SUDHL5 (cell line): ENCODE results near the gene DUSP10.

DNA sequence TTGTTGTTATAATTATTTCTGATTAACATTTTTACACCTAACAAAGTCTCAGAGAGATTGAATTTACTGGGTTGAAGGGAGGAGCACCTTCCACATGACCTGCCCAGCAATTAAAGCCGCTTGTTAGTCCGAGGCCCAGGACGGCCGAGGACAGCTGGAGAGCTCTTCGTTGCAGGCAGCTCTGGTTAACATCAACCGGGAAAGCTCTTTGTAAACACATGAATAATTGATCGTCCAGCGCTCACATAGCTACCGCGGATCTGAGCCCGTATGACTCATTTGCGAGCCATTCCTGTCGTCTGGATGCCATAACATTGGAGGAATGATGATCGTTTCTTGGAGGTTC lies 32.0 kb downstream of the MTARC1 start:
- PRO-cap: no peak

GRCh38 chr1:220877161-220877887 lies 1.9 kb upstream of the HLX start:
- PRO-cap: no peak

DNA sequence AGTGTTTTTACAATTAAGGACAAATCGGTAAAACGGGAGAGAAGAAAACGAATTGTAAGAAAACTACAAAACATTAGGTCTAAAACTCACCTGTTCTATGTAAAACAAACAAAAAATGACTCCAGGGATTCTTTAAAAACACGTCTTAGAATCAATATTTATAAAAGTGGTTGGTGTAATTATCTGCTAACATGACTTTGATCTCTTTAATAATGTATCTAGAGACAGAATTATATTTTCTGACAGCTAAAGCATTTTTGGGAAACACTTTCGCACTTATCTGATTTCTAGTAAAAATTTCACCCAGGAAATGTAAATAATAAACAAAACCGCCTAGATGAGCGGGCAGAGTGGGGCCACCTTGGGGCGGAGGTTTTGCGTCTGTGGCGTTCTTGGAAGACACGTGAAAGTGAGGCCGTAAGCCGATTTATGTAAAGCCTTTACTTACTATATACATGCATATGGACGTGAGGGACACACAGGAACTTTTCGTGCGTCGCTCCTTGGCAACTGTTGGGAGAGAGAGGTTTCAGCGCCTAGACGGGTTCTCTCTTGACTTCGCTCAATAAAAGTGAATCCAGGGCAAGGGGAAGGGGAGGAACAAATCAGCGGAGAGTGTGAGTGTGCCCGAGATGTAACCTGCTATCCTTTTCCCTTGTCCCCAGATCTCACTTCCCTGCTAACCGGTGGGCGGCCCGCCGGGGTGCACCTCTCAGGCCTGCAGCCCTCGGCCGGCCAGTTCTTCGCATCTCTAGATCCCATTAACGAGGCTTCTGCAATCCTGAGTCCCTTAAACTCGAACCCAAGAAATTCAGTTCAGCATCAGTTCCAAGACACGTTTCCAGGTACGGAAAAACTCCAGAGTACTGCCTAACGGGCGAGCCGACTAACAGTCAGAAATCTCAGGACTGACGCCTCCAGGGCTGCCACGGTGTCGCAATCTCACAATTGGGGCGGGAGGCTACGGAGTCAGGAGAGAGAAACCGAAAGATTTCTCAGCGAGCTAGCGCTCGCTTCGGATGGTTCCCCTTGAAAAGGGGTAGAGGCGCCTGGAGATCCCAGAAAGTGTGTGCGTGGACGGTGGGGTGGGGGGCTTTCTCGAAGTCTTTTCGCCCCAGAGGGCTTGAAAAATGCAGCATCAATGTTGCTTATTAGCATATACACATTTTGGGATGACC lies 1.7 kb downstream of the HLX start:
- PRO-cap: no peak

DNA sequence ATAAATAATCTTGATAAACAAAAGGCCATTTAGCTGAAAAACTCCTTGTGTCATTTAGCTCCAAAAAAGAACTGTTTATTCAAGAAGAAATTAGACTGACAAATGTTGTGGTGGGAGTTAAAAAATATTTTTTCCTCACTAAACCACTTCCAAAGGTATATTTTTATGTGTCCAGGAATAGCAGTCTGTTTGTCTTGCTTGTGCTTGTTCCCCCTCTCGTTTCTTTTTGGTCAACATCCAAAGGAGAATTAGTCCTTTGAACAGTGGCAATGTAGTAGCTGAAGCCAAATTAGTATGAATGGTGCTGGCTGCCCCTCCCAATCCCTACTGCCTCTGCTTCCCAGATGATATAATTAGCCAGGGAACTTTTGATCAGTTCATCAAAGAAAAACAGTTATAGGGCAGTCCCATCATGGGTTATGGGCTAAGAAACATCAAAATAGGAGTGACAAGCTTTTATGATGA lies 238.9 kb downstream of the HLX start:
- PRO-cap: no peak

DNA sequence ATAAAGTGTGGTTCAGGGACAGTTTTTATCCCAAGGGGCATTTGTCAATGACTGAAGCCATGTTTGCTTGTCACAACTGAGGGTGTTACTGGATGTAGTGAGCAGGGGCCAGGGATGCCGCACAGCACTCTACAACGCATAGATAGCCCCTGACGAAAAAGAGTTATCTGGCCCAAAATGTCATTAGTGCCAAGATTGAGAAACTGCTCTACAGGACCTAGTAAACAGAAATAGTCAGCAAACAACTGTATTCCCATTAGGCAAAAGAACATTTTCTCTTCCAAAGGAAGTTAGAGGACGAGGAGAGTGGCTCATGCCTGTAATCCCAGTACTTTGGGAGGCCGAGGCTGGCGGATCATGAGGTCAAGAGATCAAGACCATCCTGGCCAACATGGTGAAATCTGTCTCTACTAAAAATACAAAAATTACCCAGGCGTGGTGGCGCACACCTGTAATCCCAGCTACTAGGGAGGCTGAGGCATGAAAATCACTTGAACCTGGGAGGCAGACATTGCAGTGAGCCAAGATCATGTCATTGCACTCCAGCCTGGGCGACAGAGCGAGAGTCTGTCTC lies 189.1 kb downstream of the DUSP10 start:
- PRO-cap: no peak

DNA sequence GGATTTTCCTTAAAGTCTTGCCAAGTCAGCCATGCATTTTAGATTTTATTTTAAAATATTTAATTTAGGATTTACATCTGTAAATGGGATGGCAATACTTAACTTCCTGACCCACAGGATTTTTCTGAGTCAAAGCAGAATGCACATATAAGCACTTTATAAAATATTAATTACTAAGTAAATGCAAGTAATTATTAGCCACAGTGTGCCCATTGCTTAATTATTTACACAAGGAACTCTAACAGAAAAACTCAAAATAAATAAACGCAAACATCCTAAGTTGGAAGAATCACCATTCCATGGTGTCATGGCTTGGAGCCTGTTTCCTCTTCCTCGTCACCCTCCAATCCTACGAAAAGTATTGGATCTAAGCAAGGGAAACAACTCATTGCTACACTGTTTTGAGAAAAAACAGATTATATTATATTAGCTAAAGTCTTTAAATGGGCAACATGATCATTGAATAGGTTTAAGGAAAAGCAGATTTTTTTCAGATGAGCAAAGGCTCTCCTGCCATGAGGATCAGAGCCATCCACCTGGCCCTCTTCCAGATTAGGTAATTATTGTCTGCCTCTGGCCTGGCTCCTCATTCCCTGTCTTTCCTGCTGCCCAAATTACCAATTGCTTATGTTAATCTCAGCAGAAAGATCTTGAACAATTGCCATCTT lies 121.4 kb downstream of the DUSP10 start:
- PRO-cap: no peak

- PRO-cap: no peak
These were observed 27.5 kb downstream of the DUSP10 start for GRCh38 chr1:221714231-221714971.

DNA sequence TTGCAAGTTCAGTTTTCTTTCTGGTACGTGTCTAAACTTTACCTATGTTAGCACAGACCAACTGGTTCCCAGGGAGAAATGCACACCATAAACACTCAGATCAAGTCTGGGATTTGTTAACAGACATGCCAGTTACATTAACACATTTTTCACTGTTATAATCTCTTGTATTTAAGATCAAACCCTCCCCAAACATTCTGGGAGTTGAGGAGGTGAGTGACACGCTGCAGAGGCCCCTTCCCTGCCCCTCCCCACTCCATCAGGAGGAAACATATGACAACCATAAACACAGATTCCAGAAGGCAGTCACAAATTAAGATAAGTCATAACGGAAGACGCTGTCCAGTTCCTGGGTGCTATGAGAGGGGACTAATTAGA lies 25.1 kb downstream of the DUSP10 start:
- PRO-cap: no peak

DNA sequence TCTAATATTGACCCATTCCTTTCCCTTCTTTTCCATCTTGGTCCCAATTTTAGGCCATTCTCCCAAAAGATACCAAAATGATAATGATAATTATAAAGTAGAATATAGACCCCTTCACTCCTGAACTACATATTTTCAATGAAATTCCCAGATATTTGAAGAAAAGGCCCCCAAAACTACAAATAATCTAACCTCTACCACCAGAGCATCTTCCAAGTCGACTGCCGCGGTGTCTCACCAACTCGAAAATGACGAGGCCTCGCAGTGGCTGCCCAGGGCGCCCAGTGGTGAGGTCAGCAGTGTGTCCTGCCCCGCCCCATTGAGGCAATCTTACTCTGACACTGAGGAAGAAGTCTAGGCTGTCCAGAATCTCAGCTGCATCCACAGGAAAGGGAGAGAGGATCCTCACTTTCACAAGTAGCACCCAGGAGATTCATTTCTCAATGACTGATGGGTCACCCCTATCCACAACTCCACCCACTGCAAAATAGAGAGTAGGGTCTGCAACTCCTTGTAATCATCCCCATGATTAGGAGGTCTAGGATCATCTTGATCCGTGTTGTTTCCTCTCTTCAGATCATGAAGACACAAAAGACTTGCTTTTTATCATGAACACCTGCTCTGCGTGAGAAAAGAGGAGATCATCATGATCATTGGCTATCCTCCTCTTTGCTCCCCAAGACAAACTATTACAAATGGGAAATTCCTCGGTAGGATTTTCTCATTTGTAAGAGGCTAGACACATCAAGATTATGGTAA lies 5.1 kb downstream of the DUSP10 start:
- PRO-cap: no peak

DNA sequence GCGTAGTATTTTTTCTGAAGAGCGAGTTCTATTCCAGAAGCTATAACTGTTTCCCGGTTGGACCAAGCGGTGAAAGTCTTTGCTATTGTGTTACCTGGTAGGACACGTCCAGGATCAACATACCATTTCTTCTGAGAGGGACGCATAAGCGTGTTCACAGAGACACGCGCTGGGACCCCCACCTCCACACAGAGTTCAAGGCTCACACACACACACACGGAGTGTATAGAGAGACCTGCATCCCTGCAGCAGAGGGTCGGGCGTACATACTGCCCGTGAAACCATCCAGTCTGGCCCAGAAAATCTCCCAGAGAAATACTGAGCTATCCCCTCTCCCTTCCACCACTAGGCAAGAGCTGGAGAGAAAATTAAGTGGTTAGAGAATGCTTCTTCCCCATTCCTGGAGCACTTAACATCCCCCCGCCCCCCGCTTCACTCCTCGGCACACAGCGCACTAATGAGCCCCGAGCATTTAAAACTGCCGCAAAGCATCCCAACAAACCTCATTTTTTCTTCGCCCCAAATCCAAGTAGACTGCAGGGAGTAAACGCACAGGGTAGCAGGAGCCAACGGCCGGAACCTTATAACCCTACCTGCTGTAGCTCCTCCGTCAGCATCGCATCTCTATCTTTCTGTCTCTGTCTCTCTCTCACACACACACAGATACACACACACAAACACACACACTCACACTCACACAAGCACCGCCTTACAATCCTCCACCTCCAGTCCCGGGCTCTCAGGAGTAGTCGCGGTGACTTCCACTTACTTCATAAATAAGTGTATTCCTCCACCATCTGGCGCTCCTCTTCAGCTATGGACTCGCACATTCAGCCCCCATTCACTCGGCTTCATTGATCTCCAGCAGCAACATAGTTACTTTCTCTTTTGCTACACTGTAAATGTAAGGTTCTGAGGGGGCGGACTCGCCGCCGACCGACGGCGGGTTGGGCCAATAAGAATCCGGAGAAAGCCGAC lies at the start of gene DUSP10:
Gene DUSP10 (minus strand): TSS at position 878 of the 978 bp plus-strand sequence.
- PRO-cap: bidirectional peak, plus-strand start outside the sequence, minus-strand start at position 878 of the sequence

- PRO-cap: no peak
These were observed 97.9 kb upstream of the DUSP10 start for GRCh38 chr1:221839638-221840270.

GRCh38 chr1:222060095-222060578 lies 318.2 kb upstream of the DUSP10 start:
- PRO-cap: no peak

DNA sequence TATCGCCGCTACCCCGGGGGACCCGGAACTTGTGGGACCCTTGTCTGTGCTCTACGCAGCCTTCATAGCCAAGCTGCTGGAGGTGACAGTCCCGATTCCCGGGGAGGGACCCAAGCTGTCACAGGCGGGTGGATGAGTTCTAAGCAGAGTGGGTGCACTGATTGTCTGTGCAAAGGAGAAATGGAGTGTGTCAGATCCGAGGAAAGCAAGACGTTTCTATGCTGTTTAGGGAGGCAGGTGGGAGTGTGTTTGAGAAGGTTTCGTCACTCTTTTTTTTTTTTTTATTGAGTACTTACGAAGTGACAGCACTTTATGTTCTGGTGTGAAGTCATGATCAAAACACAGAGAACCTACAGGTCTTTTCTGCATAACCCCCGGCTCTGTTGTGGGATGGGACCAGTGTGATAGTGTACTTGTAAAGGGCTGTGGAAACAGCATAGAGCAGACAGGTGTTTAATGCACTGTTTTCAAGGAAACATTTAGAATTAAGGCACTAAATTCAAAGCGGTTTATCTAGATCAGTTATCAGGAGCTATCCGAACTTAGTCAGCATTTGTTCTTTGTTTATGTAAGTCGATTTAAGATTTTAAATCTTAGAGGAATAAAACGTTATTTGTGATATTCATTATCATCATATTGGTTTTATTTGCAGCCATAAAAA lies 26.7 kb downstream of the MIA3 start:
- PRO-cap: bidirectional peak, plus-strand start at position 65 of the sequence, minus-strand start at position 57 of the sequence

GRCh38 chr1:222746288-222746690 lies 9.3 kb downstream of the FAM177B start:
- PRO-cap: no peak

- PRO-cap: no peak
These were observed 135.8 kb downstream of the TLR5 start for GRCh38 chr1:223006963-223007928.

GRCh38 chr1:223031404-223032134 lies 111.5 kb downstream of the TLR5 start:
- PRO-cap: no peak

DNA sequence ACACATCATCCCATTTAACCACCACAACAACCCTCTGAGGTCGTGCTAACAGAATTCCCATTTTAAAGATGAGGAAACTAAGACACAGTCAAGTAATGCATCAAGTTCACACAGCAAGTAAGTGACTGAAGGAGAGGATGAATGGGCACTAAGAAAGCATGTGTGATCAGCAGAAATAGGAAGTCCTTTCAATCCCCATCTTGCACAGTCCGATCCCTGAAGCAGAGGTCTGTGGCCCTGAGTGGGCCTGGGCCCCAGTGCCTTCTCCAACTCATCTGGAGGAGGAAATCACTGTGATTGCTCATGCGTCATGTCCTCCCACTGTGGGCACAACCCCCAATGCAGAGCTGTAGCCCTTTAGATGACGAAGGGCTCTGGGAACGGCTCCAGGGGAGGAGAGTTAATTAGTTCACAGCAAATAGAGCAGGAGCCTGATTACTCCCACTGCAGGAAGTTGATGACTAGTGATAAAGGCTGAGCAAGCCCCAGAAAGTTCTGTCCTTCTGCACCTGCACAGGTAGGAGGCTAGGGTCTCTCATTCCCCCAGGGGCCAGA lies 111.4 kb downstream of the CCDC185 start:
- PRO-cap: no peak

DNA sequence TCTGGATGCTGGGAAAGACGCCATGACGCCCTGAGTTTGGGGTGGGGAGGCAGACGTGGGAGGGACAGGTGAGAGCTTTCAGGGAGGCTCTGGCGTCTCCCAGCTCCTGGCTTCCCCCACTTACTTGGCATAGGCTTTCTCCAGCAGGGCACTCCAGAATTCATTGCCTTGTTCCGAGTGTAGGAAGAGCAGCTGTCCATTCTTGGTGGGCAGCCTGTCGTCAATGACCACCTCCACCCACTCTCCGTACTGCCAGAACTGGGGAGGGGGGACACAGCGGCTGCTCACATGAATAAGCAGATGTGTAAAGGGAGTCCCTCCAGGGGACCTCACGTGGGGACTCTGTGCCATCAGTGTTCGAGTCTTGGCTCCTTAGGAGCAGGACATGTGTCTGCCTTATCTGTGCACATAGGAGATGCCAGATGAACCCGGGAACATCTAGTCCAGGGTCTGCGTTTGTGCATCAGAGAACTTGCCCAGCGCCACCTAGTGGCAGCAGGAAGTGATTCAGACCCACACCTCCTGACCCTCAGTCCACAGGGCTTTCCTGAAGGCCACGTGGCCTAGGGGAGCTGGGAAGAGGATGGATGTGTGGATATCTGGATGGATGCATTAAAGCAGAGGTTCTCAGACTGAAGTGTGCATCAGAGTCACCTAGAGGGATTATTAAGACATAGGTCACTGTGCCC lies 37.5 kb downstream of the CAPN8 start:
- PRO-cap: no peak

- PRO-cap: no peak
These were observed 24.0 kb downstream of the CAPN8 start for GRCh38 chr1:223641368-223642035.

GRCh38 chr1:223664107-223664657 lies 1.3 kb downstream of the CAPN8 start:
- PRO-cap: no peak